A375 (cell line): ENCODE data around the gene SMC3.

- RAMPAGE, long total RNA: no peak
Measured at GRCh38 chr10:104666040-104666479, 25.0 kb downstream of the SORCS3 start.

GRCh38 chr10:105837969-105838391 is 1196.9 kb downstream of the SORCS3 start:
- RAMPAGE, long total RNA: no peak

DNA sequence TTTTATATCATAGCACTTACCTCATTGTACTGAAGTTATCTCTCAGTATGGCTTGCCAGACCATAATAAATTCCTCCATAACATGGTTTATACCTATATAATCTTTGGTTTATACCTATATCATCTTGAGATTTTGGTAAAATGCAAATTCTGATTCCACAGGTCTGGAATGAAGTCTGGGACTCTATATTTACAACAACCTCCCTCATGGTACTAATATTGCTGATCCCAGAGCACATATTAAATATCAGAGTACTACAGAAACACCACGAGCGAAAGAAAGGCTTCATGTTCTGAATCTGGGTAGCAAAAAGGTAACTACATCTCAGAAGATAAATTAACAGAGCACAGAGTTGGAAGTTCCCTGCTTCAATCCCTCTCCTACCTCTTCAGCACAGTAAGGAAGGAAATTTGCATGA is 1239.4 kb downstream of the SORCS3 start:
- RAMPAGE, long total RNA: no peak

DNA sequence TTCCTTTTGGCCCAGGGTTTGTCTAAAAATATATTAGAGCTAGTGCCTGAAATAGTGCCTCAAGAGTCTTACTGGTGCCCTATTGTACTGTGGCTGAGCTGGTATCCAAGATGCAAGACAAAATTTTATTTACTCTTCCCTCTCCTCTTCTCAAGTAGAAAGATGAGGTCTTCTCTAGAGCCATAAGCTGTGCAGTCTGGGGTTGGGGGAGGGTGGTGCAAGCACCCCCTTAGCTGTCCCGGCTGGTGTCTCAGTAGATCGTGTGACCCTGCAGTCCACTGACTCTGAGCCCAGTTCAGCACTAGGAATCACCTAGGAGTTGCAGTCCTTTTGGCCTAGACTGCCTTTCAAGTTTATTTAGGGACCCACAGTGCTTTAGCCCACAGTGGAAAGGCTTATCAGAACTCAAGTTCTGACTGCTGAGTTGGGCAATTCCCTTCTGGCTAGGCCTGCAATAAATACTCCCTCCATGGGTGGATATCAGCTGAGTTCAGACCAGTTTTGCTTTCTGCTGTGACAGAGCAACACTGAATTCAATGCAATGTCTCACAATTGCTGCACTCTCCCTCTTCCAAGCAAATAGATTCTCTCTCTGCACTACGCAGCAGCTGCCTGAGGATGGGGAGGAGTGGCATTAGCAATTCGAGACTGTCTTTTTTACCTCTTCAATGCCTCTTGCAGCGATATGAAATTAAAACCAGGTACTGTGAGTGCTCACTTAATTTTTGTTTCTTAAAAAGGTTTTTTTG is 1153.4 kb downstream of the SORCS1 start:
- RAMPAGE, long total RNA: no peak

DNA sequence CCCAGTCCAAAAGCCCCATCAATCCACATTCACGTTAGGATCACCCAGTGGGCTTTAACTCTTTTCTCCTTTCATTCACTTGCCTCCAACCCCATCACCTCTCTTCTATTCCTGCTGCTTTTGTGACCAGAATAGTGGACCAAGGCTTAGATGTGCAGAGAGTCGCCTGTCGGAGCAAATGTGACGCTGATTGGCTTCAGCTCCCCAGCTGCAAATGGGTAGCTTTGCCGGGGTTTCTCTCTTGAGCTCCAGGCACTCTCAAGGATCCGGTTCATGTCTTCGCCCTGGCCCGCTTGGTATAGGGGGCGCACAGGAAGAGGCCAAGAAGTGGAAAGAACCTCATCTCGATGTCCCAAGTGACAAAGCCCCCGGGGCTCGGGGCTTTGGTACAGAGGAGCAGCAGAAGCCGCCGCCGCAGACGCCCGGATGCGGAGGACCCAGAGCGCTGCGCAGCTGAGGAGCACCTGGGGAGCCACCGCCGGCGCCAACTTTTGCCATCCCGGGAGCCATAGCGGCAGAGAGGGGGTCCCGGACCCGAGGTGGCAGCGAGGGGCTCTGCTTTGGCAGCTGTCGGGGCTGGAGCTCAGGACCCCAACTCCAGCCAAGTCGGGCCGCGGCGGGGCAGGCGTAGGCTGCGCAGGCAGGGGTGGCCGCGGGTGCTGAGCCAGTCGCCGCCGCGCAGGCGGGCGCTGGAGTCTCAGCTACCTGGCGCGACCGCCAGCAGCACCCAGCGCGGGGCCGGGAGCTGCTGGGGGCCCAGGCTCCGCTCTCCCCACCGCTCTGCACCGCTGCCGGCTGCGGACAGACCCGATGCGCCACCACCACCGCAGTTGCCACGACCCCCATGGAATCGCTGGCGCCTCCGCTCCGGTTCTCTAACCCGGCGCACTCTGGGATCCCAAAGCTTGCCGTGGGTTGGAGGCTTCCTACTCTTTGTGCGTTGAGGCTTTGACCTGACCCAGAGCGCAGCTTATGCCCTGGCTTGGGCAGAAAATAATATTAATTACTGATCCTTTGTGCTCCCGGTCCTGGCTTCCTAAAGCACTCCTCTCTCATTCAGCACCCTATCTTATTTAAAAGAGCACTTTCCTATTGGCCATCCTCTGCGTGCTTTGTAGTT is 466.5 kb downstream of the XPNPEP1 start:
- RAMPAGE, long total RNA: no peak

DNA sequence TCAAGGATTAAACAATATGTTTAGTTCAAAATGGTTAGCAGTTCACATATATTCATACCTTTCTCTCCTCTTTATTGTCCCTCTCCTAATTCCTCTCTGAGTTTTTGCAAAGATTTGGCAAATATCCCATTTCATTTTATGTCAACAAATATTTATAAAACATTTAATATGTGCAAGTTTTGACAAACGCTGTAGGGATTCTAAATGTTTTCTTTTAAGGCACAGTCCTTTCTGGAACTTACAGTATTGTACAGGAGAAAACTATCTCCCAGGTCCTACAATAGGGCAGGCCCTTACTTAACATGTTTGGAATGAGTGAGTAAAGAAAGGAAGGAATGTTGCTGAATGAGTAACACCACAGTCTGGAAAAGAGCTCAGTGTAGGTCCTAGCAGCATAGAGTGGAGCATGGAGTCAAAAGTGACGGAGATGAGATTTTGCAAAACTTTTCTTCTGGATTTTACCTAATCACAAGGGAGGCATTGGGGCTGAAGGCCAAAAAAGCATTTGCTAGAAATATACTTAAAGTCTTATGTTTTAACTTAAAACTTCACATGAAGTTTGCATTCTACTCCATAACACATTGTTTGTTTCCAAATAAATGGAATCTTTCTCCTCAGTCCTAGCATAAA is 20.4 kb upstream of the ADD3 start:
- RAMPAGE, long total RNA: no peak

DNA sequence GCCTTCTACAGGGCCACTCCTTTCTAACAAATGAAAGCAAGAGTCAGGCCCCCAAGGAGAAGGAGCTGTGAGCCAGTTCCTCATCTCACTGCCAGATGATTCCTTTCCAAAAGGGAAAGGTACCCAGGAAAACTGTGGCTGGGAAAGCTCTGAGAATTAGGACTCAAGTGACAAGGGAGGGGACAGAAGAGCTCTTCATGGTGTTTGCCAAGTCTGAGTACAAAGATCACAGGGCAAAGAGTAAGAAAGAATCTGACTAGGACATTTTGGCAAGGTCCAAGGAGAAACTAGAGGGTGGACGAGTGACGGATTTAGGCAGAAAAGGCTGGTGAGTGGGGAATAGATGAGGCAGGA is 3.4 kb upstream of the MXI1 start:
- RAMPAGE, long total RNA: no peak

- RAMPAGE, long total RNA: no peak
Measured at GRCh38 chr10:110225429-110226555, 18.4 kb downstream of the MXI1 start.

- RAMPAGE, long total RNA: no peak
Measured at GRCh38 chr10:110226920-110227931, 19.8 kb downstream of the MXI1 start.

DNA sequence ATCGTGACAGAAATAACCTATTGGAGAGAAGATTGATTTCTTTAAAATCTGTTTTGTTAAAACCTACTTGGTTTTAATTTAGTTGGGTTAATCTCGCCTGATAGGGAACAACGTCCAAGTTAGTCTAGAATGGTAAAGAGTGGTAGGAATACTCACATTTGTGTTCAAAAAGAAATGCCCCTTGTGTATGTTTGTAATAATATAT is 643 bp upstream of the SMNDC1 start:
- RAMPAGE, long total RNA: no peak

DNA sequence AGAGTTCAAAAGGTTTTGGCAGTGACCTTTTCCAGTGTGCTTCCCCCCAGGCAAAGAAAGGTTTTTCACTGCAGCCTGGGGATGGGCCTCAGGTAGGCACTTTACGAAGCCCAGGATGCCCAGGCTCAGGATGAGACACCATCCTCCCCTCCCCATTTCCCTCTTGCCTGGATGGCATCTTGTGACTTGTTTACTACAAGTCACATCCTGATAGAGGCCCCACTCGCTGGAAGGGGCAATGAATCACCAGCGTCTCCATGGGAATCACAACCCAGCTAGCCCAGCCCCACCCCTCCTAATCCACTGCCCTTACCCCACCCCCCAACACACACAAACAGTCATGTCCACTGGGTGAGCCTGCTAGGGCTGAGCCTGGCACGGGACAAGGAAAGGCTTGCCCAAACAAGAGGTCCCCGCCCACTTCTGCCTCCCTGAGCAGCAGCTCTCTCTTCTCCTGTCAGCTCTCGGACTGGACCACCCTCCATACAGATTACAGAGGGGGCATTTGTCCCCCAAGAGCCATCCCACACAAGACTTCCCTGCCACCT is 93.9 kb upstream of the SMNDC1 start:
- RAMPAGE, long total RNA: no peak

DNA sequence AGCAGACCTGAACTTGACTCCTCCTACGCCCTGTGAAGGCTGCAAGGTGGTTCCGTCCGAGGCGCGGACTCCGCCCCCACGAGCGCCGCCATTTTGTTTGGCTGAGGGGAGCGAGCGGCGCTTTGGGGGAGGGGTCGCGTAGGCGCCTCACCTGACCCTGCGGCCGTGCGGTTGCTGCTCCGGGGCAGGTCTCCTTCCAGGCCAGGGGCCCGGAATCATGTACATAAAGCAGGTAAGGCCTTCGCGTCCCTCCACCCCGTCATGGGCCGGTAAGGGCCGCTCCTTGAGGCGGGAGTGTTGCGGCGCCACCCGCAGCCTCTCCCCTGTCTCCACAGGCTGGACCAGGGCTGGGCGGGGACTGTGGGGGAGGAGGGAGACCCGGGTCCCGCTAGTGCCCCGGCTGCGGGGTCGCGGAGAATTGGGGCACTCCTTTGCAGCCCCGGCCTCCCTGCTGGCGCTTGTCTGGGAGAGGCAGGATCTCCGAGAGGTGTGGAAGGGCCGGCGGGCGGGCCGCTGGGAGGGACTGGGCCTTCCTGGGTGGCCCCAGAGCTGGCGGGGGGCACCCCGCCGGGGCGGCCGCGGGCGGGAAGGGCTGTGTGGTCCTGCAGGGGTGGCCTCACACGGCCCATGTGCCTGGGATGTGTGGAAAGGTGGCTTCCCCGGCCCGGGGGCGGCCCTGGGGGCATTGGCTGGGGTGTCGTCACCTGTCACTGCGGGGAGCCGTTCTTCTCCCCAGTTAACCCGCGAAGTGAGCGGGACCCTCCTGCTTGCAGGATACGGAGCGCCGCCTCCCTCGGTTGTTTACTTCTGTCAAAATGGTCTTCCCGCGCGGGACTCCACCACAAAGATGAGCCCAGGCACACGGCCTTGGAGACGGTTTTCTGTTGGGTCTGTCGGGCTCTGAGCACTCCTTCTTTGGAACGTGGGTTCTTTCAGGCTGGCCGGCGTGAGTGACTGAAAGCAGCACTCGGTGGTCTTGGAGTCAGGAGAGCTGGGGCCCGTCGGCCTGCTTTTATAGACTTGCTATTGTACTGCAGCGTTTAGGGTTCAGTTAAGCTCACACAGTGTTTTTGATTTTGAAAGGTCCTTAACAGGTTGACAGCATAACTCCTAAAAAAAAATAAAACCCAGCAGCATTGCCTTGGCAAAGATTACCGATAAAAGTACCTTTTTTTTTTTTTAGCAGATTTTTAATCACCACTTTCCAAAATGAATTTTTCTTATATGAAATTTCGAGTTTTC is at the start of gene SMC3:
TSS of gene SMC3 (plus strand) at position 96 of the 1,242 bp plus-strand sequence.
- RAMPAGE, long total RNA: start-site peak on the plus strand centred at position 124 of the sequence, 18 bp wide, 175 and 116 reads in 2 replicates

DNA sequence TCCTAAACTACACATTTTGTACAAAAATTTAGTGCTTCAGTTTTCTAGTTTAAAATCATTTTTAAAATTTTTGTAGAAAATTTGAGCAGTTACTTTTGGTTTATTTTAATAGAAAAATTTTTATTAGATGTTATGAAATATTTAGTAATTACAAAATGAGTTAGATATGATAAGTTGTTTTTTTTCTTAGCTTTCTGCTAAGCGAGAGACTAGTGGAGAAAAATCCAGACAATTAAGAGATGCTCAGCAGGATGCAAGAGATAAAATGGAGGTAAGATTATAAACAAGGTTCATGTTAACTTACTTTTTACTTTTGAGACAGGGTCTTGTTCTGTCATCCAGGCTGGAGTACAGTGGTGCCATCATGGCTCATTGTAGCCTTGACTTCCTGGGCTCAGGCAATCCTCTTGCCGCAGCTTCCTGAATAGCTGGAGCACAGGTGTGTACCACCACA is 14.9 kb downstream of the SMC3 start:
- RAMPAGE, long total RNA: no peak

GRCh38 chr10:110685028-110685817 is 41.1 kb downstream of the RBM20 start:
- RAMPAGE, long total RNA: no peak

DNA sequence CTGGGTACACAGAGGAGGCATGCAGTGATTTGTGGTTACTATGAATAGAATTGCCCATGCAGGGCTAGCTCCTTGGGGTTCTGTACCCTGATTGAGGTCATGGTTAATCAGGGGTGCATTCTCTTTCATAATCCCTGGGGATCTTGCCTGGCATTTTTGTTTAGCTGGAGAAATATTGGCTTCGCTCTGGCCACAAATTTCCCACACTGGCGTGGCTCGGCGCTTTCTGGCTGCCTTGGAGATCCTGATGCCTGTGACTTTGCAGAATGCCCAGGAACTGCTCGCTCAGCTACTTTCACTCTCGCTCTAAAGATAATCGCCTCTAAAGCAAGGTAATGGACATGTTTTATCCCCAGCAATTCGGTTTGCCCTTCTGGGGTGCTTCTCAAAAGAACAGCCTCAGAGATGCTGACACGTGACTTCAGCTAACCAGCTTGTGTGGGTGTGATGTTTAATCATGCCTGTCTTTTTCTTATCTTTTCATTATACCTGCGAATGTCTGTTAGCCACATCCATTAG is 89.4 kb downstream of the RBM20 start:
- RAMPAGE, long total RNA: no peak

DNA sequence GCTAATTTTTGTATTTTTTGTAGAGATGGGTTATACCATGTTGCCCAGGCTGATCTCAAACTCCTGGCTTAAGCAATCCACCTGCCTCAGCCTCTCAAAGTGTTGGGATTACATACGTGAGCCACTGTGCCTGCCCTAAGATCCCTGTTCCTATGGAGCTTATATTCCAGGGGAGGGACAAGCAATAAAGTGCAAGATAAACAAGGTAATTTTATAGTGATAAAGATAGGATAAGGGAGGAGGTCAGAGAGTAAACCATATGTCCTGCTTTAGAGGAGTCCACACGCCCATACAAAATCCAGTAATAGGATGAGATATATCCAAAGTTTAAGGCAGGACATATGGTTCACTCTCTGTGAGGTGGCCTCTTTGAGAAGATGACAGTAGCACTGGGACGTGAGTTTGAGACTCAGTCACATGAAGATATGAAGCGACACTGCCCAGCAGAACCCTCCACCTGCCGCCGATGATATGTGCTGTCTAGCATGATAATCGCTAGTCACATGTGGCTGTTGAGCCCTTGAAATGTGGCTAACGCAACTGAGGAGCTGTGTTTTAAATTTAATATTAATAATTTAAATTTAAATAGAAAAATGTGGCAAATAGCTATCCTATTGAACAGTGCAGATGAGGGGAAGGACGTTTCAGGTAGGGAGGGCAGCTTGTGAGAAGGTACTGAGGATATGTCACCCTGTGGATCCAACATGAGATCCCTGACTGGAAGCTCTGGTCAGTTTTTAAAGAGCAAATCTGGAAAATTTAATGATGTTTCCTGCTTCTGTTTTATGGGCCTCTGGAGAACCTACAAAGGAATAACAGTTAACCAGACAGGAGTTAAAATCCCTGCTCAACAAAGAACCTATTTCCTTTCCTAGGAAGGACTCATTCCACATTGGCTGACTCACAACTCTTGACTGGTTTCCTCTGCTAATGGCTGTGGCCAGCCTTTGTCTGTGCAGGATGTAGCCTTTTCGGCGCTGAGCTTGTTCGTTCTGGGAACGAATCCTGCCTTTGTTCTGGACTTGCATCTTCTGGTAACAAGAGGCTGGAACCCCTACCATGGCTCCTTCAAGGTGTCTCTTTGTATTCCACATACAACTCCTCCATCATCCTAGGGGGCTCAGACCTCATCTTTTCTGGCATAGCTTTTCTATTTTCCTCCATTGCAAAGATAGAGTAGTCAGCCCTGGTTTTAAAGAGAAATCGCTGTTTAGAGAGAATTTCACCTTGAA is 113.1 kb upstream of the PDCD4 start:
- RAMPAGE, long total RNA: no peak

DNA sequence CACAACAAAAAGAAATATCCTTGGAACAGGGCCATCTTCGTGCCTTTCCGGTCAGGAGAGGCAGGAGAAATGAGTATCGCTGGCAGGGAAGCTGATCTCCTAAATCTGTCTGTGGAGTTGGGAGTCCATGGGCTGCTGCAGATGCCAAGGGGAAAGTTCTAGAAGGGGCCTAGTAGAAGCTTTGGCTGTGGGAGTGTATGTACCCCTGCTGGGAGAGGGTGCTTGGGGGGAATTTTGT is 51.1 kb upstream of the PDCD4 start:
- RAMPAGE, long total RNA: no peak

DNA sequence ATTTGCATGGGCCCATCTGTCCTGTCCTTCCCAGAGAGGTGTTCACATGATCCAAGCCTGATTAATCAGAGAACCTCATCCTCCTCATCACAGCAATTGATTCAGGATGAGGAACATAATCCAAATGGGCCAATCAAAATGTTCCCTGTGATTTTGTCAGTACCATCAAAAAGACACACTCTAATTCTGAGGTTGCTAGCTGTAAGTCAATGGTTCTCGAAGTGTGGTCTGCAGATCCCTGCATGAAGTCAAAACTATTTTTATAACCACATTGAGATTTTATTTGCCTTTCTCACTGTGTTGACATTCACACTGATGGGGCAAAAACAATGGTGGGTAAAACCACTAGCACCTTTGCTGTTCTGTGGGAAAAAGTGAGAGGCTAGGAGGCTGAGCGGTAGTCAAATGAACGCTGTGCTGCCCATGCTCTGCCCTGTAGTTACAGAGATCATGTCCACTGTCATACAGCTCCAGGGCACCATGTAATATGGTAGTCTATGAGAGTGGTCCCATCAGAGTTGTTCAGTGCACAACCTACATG is 21.7 kb upstream of the PDCD4 start:
- RAMPAGE, long total RNA: no peak

GRCh38 chr10:110862302-110862932 is 9.3 kb upstream of the PDCD4 start:
- RAMPAGE, long total RNA: no peak

DNA sequence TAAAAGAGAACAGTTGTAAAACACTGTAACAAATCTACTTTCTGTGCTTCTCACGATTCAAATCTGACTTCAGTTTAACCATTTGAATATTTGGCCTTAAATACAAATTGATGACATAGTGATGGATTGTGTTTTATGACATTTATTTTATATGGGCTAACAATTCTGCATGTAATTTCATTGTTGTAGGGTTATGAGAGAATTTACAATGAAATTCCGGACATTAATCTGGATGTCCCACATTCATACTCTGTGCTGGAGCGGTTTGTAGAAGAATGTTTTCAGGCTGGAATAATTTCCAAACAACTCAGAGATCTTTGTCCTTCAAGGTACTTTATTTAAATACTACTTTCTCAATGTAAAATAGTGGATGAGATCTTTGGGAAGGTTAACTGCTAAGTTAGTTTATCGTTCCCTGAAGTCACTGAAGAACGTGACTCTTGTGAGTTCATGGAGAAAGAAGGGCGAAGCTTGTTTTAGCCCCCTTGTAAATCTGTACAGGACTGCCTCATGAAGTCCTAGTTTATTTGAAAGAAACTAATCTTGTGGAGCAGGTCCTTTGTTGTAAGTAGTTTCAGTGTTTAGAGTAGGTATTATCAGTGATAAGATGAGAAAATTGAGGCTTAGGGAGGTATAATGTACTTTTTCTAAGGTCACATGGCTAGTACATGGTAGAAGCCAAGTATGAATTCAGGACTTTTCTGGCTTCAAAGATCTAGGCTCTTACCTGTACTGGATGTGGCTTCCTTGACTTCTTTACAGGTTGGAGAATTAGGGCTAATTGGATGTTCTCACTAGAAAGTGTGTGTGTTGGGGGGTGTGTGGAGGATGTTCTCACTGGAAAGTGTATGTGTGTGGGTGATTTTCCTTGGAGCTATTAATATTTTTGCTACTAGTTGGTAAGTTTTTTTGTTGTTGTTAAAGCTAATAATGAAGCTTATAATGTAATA is 22.9 kb downstream of the BBIP1 start:
- RAMPAGE, long total RNA: no peak